Transverse colon (tissue), 4 donors: ENCODE measurements around the genes OBSL1, MOGAT1 and ACSL3.

GRCh38 chr2:219526992-219527505, 12.8 kb downstream of the ASIC4 start:
- PRO-cap = no peak
- RAMPAGE, long total RNA, 4 experiments = no peak in any of the 4 experiments

DNA sequence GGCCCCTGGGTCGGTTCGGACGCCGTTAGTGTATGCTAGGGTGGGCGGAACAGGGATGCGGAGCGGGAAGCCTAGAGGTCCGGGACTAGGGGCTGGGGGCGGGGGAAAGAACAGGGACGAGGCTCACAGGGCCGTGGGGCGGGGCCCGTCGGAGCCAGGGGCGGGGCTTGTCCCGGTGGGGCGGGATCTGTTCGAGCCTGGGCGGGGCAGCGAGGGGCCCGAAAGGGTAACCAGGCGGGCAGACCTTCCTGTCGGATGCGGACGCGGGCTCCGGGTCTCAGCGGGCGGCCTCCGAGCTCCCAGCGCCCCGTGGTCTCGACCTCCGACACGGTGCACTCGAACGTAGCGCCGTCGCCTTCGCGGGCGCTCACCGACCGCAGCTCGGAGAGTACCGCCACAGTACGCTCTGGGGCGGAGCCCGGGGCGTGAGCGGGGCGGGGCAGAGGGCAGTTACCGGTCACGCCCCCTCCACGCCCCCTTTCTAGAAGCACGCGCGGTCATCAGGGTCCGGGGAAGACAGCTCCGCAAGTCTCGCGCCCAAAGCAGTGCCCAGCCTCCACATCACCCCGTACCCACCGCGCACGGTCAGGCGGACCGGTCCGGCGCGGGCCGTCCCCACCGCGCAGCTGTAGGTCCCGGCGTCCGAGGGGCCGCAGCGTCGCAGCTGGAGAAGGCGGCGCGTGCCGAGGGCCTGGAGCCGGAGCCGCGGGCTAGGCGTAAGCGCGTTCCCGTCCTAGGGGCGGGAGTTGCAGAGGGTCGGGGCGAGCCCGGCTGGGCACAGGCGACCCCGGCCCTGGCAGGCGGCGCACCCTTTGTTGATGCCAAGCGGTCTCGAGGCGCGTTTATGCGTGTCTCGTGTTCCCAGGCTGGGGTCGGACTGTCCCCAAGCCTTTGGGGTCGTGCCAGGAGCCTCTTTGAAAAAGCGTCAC, 8.7 kb downstream of the TMEM198 start:
- PRO-cap = unidirectional peak, minus-strand start at position 383 of the sequence; unidirectional peak, minus-strand start at position 408 of the sequence
- RAMPAGE, long total RNA, 4 experiments = no peak in any of the 4 experiments

DNA sequence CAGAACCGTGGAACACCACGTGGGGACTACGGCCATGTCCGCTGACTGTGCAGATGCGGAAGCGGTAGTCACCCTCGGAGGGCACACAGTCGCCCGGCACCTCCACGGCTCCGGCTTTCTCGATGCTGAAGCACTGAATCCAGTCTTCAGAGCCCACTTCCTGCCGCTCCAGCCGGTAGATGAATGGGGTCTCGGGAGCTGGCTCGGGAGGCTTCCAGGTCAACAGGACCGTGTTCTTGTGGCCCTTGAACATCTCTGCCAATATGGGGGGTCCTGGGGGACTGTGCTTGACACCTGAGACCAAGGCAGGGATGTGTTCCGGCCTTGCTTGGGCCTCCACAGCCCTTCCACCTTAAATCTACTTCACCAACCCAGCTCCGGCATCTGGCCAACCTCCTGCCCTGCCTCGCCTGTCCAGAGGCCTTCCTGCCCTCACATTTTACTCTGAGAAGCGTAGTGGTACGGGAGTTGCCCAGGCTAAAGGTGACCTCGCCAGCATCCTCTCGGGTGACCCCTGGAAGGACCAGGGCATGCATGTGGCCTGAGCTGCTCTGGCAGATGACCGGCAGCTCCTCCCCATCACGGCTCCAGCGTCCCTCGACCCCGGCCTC, 4.0 kb downstream of the OBSL1 start:
- PRO-cap = no peak
- RAMPAGE, long total RNA, 4 experiments = no peak in any of the 4 experiments

- PRO-cap = unidirectional peak, minus-strand start at chr2:219571453
- RAMPAGE, long total RNA, 4 experiments = no peak in any of the 4 experiments
These were observed at the start of gene OBSL1 for GRCh38 chr2:219571360-219571803. Gene OBSL1 (minus strand): TSS chr2:219571539.

GRCh38 chr2:219639268-219639897, 12.0 kb downstream of the SLC4A3 start:
- PRO-cap = no peak
- RAMPAGE, long total RNA, 4 experiments = no peak in any of the 4 experiments

DNA sequence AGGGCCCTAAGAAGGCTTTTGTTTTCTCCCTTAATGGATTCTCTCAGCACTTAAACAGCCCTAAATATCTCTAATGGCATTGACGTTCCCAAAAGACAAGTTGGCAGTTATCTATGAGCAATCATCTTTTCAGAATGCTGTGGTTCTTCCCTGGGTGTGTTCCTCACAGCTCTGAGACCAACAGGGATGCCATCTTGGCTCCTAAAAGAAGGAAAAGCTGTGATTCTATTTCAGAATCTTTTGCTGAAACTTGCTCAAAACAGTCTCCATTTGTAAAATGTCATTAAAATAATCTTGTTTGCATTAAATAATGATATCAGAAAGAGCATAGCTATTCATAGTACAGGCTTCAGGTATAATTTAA, 616.2 kb downstream of the EPHA4 start:
- PRO-cap = no peak
- RAMPAGE, long total RNA, 4 experiments = no peak in any of the 4 experiments

DNA sequence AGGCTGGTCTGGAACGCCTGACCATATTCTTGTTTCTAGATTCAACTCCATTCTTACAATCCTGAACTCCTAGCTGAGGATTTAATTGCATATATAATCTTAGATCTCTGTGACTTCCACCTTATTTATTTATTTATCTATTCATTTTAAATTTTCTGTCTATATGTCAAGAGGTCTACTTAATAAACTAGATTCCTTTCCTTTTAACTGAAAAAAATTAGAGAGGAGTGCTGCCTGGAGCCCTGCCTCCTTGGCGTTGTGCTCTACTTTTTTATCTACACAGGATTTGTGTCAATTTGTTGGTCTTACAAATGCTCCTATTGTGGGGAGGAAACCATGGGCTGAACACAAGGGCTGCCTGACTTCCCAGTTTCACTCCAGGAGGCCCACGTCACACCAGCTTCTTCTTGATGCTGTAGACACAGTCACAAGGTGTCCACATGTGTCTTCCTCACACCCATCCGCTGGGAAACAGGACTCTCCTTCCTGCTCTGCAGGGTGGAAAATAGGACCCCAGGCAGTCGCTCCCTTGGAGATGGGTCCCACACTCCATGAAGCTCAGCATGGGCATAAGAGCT, 468.3 kb downstream of the EPHA4 start:
- PRO-cap = no peak
- RAMPAGE, long total RNA, 4 experiments = no peak in any of the 4 experiments

DNA sequence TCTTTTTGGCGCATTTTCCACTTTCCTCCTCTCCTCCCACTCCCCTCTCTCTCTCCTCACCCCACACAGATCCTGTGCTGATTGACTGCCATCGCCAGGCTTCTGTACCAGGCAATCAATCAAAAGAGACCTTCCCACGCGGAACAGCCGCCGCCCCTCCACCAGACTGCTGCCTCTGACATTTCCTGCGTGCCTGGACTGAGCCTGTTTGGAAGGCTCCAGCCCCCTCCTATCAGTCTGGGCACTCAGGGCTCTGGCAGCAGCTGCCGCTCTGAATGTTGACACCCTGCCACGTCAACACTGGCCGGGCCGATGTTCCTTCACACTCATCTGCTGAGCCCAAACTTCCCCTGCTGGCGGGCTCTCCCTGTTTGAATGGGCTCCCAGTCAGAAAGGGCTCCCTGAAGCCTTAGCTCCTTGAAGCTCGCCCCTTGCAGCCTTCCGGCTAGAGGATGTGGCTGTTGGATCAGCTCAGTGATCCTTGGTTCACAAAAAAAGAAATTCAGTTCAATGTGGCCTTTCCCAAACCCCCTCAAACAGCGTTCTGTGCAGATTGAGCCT, 467.6 kb downstream of the EPHA4 start:
- PRO-cap = no peak
- RAMPAGE, long total RNA, 4 experiments = no peak in any of the 4 experiments

GRCh38 chr2:222305609-222306484, 7.0 kb upstream of the PAX3 start:
- PRO-cap = no peak
- RAMPAGE, long total RNA, 4 experiments = no peak in any of the 4 experiments

GRCh38 chr2:222318117-222318804, 1.7 kb downstream of the ENSG00000288658 start:
- PRO-cap = no peak
- RAMPAGE, long total RNA, 4 experiments = no peak in any of the 4 experiments

DNA sequence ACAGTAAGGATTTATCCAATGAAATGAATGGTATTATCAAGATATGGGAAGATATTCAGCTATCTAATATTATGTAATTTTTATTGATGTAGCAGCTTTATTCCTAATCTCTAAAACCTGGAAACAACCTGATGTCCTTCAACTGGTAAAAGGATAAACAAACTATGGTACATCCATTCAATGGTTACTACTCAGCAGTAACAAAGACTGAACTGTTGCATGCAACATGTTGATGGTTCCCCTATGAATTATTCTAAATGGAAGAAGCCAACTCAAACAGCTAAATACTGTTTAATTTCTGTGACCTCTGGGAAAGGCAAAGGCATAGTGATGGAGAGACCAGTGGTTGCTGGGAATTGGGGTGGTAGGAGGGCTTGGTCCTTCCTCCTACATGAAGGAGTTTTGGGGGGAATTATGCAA, 113.5 kb downstream of the SGPP2 start:
- PRO-cap = no peak
- RAMPAGE, long total RNA, 4 experiments = start-site peak on the plus strand in 1 of 4 experiments, centred at position 211 of the sequence, 18 reads per replicate

- PRO-cap = unidirectional peak, plus-strand start at chr2:222671628
- RAMPAGE, long total RNA, 4 experiments = no peak in any of the 4 experiments
These were observed at the start of gene MOGAT1 for GRCh38 chr2:222671129-222672107. Gene MOGAT1 (plus strand): TSS chr2:222671658.

GRCh38 chr2:222833710-222834192, 27.1 kb upstream of the ACSL3 start:
- PRO-cap = no peak
- RAMPAGE, long total RNA, 4 experiments = no peak in any of the 4 experiments

DNA sequence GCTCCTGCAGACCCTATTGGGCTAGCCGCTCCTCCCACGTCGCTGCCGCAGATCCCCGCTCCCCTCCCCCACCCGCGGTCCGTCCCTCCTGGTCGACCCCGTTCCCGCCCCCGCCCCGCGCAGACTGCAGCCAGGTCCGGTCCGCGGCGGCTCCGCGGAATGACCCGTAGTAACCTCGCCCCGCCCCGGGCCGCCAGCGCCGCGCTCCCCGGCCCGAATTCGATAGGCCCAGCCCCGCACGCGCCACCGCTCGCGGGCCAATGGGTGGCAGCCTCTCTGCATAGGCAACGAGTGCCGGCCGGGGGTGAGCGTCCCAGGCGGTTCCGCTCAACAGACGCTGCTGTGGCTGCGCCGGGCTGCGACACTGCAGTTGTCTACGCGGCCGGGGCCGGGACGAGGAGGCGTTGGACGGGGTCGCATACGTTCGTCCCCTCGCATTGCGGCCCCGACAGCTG, at the start of gene ACSL3:
Gene ACSL3, plus strand, starts transcription at position 333 of the 455 bp plus-strand sequence.
- PRO-cap = bidirectional peak, plus-strand start at position 333 of the sequence, minus-strand start at position 123 of the sequence
- RAMPAGE, long total RNA, 4 experiments = start-site peak on the plus strand in 4 of 4 experiments, centred at positions 323 to 339 of the sequence, 164 to 1,878 reads per replicate

DNA sequence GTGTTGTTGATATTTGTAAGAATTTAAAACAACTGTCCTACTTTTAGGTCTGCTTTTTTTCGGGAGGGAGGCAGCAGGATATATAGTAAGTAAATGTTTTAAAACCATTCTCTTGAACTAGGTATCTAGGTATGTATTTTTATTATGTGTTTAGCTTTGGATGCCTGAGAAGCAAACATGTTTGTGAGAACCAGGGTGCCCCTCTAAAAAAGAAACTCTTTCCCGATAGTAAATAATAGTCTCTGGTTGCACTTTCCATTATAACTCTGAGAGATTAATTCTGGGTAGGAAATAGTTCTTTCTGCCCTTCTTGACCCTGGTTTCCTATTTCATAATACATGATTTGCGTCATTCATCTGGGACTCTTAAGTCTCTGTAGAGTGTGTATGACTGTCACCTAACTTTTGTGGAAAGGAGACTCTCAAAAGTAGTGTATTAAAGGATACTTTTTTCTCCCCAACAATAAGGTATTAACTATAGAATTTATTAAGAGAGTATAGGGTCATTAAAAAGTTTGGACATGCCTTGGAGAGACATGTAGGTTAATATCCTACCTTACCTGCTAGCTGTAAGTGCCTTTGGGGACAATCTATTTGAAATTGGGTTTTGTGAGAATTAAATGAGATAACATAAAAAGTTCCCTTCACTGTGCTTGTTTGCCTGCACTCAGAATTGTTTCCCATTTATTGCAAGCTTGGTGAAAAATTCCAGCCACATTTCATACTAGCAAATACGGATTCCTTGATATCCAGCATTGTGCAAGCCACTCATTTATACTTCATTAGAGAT, 31.6 kb downstream of the ACSL3 start:
- PRO-cap = no peak
- RAMPAGE, long total RNA, 4 experiments = no peak in any of the 4 experiments

- PRO-cap = no peak
- RAMPAGE, long total RNA, 4 experiments = no peak in any of the 4 experiments
These were observed 1.4 kb downstream of the KCNE4 start for GRCh38 chr2:223053333-223053947.

DNA sequence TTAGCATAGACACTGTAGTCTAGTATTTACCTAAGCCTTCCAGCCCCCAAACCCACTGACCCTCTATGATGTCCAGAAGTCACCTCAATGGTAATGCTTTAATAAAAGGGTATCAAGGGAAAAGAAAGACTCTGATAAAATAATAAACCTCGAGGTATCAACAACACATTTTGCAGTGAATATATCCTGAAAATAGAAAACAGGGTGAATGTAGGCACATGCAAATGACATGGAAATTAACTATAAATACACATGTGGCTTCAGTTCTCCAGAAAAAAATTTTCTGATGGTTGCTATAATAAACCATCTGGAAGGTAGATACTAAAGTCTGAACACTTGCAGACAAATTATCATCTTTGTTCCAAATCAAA, 14.2 kb downstream of the SCG2 start:
- PRO-cap = no peak
- RAMPAGE, long total RNA, 4 experiments = no peak in any of the 4 experiments

DNA sequence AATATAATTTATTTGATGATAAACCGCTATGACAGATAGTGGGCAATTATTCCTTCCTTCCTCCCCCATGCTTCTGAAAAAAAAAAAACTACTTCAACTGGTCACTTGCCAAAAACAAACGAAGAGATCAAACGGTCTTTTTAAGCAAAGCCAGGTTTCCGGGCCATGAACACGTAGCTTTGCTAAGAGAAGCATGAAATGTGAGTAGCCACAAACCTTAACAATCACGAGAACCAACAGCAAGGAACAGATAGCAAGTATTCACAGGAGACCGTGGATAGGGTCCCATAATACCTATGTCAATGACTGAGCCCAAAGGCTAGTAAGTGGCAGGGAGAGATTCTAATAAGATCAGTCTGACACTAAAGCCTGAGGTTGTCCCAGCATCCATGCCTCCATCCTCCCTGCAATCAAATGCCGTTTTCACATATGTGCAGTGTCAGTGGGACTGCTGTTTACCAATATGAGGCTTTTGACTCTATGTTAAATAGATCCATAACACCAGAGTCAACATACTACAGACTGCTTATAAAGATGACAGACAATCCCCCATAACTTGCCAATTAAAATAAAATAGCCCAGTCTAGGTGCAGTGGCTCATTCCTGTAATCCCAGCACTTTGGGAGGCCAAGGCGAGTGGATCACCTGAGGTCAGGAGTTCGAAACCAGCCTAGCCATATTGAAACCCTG, 21.0 kb downstream of the AP1S3 start:
- PRO-cap = no peak
- RAMPAGE, long total RNA, 4 experiments = no peak in any of the 4 experiments

- PRO-cap = no peak
- RAMPAGE, long total RNA, 4 experiments = no peak in any of the 4 experiments
These were observed 48.4 kb downstream of the WDFY1 start for GRCh38 chr2:223896629-223897159.

GRCh38 chr2:223941441-223941847, 3.7 kb downstream of the WDFY1 start:
- PRO-cap = no peak
- RAMPAGE, long total RNA, 4 experiments = start-site peak on the minus strand in 2 of 4 experiments, at chr2:223941484-223941615 at its widest, 5 to 9 reads per replicate